Thoracic aorta endothelial cell (primary cell): ENCODE data around the gene SNX6.

DNA sequence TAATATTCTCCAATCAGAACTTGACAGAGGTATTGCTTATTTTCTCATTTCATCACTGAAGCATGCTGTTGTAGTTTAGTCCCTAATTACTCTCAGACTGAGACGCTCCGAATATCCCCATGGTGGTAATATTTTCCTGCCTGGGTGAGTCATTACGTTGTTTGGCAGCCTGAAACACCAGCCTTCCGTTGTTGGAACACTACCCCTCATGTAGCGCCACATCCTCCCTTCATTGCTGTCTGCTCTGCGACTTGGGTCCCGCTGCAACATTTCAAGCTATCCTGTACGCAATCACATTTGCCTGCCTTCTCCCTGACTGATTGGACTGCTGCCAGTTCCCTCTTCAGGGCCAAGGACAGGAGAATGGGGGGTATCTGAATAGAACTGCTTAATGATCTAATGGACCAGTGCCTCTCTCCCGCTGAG lies 369.1 kb downstream of the NPAS3 start:
- CAGE, long polyA plus RNA = no peak

DNA sequence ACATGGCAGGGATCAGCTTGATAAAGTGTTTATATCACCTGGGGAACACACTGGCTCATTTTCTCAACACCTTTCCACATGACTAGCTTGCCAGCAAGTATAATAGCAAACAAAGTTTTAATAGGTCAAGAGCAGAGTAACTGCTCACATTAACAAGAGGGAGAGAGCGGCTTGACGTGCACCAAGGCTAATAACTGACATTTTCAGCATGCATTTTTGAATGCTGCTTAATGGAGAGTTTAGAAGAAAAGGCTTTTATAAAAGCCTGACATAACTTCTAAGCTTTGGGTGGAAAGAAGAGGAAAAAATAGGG lies 246.3 kb downstream of the EGLN3 start:
- CAGE, long polyA plus RNA = no peak

- CAGE, long polyA plus RNA = no peak
Measured at GRCh38 chr14:33766723-33767104, 184.2 kb downstream of the EGLN3 start.

GRCh38 chr14:33949199-33949935 lies 1.5 kb downstream of the EGLN3 start:
- CAGE, long polyA plus RNA = no peak

GRCh38 chr14:34013376-34014203 lies 62.7 kb upstream of the EGLN3 start:
- CAGE, long polyA plus RNA = no peak

DNA sequence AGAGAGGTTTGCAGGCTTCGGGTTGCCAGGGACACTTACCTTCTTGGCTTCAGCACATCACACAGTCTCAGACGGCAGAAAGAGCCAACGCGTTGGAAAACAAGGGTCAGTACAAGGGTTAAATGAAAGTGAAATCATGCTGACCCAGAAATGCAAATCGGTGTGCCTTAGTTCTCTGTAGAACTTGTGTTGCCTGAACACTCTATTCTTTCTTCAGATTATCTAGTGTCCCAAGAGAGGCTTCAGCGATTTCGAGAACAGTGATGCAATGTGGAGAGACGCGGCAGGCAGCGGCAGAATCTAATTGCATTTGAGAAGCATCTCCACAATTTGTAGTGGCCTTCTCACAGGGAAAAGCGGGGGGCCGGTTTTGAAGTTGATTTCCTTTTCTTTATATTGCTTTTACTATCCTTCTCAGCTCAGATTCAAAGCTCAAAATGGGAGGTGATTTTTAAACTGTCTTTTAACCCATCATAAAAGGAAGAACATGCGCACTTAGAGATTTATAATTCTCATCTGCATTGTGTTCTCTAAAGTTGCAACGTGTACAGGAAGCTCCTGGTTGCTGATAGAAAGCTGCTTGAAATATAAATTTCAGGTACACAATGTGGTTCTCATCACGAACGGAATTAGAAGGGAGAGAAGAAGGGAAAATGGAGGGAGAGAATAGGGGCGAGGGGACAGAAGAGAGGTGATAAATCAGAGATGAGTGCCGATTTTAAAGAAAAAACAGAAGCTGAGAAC lies 67.9 kb upstream of the EGLN3 start:
- CAGE, long polyA plus RNA = no peak

DNA sequence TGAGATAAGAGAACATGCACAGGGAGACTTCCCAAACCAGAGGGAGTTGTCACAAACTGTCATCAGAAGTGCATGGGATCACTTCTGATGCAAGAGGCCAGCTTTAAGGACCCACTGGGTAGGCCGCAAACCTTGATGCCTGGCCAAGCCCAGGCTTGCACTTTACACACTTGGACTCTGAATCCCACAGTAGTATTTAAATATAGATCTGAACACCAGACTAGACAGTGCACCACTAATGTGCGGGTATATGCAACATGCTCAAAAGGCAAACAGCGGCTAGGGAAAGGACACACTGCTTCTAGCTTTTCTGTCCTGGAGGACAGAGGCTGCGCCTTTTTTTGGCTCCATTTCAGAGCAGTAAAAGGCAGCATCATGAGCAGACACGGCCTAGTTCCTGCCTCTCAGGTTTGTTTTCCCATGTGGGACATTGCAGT lies 84.3 kb upstream of the EGLN3 start:
- CAGE, long polyA plus RNA = no peak

- CAGE, long polyA plus RNA = no peak
Measured at GRCh38 chr14:34130918-34131546, 180.2 kb upstream of the EGLN3 start.

GRCh38 chr14:34331567-34332111 lies 130.4 kb downstream of the SPTSSA start:
- CAGE, long polyA plus RNA = no peak

DNA sequence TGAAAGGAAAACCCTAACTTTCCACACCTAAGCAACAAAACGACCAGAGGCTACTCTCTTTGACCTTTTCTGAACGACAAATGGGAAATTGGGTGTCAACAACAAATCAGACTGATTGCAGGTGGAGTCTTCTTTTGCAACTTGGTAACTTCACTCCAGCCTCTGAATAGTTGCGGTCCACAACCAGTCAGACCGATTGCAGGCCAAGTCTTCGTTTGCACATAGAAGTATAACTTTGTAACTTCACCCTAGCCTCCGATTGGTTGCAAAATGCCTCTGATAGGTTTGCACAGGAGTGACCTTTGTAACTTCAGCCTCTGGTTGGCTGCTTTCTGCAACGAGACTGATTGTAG lies 129.4 kb downstream of the SPTSSA start:
- CAGE, long polyA plus RNA = no peak

DNA sequence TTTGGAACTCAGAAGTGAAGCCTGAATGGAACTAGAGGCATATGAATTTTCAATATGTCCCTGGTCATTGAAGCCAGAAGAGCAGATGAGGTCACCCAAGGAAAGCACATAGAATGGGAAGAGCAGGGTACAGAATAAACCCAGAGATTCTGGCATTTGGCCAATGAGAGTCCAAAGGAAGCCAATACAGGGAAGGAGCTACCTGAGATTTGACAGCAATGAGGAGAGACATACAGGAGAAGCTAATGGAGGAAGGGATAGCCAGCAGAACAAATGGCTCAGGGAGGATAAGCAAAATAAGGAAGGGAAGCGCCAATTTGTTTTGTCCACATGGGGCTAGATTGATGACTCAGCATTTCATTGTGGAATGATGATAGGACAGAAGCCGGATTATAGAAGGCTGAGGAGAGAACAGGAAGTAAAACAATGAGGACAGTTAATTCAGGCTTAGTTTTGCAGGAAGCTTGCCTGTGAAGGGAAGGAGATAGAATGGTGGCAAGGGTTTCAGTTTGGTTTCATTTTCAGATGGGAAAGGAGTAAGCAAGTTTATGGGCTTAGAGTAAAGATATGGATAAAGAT lies 3.1 kb upstream of the SPTSSA start:
- CAGE, long polyA plus RNA = no peak

- CAGE, long polyA plus RNA = no peak
Measured at GRCh38 chr14:34629321-34630333, at the start of gene SNX6. TSS of gene SNX6 (minus strand) at chr14:34630148.

- CAGE, long polyA plus RNA = no peak
Measured at GRCh38 chr14:35045425-35045848, 635 bp upstream of the FAM177A1 start.

DNA sequence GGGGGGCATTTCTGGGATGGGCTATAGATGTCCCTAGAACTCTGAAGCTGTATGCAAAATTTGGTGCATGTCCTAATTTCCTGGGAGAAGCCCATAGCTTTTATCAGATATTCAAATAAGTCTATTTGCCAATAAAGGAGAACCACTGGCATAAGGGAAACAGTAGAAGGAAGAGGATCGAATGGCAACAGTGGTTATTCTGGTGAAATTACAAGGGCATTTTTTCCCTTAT lies 34.2 kb downstream of the PSMA6 start:
- CAGE, long polyA plus RNA = no peak

GRCh38 chr14:35332848-35333368 lies 40.7 kb downstream of the PSMA6 start:
- CAGE, long polyA plus RNA = no peak

DNA sequence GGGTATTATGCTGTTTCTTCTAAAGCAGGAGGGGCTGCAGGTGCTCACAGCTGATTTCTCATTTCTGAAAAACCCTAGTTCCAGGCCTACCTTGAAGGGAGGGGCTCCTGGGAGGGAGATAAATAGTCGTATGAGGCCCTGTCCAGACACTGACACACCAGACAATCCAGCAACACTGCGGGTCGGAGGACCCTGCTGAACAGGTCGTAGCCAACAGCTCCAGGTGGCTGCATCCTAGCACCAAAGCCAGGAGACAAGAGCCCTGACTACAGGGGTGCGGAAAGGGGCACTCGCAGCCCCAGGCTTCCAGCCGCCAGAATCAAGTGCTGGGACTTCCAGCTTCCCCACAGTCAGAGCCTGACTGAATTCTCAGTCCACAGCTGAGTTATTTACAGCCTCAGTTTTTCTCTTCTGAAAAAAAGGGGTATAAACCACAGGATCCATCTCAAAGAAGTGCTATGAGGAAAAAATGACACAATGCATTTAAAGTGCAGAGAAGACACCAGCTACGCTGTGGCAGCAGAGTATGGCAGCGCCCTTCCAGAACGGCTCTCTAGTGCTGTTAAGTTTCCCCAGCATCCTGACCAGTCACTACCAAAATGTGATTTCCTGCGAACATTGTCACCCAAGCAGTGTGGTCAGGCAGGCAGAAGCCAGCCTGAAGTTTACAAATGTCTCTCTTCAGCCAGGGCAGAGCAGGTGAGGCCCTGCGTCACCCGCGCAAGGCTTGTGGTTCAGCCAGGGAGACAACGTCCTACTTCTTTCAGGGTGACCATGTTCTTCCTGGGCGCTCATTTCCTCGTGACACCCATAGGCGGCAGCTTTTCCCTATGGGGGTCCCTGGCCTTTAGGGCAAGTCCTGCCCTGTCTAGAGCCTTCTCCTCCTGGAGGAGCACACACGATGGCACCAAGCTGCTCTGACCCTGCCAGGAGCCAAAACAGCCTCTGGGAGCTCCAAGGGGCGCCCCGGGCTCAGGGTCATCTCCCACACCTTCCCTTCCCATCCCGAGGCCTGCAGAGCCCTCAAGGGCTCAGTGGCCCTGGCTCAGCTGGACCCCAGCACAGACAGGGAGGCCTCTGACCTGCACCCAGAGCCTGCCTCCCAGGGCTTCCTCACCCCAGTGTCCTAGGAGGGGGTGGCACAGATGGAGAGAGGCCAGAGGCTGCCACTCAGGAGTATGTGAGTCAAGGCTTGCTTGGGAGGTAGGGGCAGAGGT lies 41.6 kb downstream of the PSMA6 start:
- CAGE, long polyA plus RNA = no peak

- CAGE, long polyA plus RNA = no peak
Measured at GRCh38 chr14:35385372-35386174, 19.0 kb downstream of the NFKBIA start.

DNA sequence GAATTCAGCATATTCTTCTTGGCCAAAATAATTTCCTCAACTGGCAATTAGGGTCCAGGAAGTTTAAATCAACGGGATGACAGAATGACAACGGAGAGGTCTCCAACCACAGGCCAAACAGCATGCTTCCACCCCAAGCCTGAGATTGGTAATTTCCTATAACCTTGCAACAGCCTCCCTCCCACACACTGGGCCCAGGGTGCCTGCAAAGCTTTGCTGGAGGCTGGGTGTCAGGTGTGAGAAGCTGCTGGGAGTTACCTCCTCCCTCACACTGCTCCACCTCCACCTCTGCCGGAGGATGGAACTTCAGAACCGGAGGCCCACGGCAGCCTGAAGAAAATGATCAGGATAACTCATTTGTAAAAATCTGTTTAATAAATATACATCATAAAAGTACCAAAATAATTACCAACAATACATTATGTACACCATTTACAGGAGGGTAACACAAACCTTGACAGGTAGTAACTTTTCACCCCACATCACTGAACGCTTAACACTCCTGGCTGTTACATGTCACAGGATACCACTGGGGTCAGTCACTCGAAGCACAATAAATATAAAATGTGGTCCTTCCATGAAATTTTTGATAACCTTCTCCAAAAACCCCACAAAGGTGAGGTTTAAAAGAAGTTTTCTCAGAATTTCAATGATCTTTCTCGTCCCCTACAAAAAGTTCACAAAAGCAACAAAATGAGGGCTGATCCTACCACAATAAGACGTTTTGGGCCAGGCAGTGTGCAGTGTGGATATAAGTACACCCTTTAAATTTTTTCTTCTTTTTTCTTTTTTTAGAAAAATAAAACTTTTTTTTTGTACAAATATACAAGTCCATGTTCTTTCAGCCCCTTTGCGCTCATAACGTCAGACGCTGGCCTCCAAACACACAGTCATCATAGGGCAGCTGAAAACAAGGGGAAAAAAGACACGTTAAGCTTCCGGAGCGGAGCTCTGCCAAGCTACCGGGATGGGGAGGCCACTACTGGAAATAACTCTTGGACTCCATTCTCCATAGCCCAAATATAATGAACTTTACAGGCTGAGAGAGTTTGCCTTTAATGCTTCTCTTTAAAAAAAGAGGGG lies 3.1 kb downstream of the NFKBIA start:
- CAGE, long polyA plus RNA = no peak

DNA sequence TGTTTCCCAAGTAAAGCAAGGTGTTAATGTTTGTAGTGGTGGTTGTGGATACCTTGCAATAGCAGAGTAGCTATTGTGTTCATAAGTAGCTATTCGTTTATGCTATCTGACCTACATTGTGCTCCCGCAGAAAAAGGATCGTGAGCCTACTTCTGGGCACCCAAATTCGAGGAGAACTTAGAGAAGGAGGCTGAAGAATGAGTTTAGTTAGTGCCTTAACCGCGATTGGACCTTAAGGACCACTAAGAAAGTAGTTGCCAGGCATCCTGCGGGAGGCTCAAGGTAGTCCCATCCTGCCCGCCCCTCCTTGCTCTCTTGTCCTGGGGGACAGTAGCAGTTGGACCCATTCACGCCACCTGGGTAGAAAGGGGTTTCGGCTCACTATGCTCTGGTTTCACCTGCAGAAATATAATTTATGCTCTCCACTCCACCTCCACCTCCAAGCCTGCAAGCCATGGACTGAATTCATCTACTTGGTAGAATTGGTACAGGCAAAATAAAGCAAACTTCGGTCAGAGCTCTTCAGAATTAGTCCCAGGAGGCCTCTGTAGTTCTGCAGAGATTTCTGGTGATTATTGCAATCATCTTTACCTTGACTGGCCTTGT lies 1.1 kb upstream of the NFKBIA start:
- CAGE, long polyA plus RNA = no peak

DNA sequence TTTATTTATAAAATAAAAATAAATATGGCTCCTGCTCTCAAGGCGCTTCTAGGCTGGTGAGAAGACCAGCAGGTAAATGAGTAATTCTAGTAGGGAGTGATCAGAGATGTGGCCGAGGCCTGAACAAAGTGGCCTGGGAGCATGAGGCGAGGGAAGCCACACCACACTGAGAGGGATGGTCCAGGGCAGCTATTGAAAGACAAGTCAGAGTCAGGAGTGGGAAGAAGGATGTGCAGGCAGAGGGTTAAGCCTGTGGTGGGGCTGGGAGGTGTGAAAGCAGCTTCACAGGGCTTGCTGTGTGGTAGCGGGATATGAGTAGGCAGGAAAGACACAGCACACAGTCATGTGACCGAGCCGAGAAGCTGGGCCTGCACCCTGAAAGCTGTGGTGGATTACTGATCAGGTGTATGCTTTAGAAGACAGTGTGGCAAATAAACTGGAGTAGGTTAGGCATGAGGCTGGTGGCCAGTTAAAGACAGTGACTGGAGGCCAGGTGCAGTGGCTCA lies 12.2 kb upstream of the NFKBIA start:
- CAGE, long polyA plus RNA = no peak